SEM (cell line): ENCODE measurements around a stretch of chr9.

GRCh38 chr9:107509097-107509826 lies 19.7 kb upstream of the KLF4 start:
- PRO-cap, result no peak

GRCh38 chr9:107592963-107593436 lies 103.4 kb upstream of the KLF4 start:
- PRO-cap, result no peak

GRCh38 chr9:107620751-107621323 lies 131.3 kb upstream of the KLF4 start:
- PRO-cap, result no peak

- PRO-cap, result no peak
Measured at GRCh38 chr9:108052270-108053031, 562.9 kb upstream of the KLF4 start.

DNA sequence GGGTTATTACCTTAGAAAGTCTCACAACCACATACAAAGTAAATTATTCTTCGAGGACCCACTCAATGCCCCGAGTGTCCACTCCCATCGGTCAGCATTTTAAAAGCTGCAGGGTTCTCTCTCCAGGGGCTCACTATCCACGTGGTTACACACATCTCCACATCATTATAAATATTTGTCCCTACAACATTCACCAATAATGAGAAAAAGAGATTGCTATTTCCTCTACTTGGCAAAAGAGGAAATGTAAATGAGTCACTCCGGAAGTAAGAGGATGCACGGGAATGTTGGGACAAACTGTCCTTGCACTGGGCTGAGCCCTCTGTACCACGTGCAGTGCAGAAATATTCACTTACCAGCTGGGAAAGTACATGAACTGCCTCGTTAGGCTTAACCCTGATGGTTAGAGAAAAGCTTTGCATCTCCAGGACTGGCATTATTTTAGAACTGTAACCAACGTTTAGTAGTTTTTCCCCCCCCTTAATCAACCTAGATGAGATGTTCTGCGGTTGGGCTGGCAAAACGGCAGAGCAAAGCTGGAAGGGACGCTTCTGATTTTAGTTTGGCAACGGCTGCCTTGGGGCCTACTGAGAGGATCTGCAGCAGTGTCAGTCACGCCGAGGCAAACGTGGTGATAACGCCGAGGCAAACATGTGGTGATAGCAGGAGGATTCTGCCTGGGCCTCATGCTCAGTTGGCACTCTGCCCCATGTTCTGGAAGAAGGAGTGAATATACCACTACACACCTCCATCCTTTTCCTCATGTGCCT lies 661.2 kb upstream of the KLF4 start:
- PRO-cap, result no peak

DNA sequence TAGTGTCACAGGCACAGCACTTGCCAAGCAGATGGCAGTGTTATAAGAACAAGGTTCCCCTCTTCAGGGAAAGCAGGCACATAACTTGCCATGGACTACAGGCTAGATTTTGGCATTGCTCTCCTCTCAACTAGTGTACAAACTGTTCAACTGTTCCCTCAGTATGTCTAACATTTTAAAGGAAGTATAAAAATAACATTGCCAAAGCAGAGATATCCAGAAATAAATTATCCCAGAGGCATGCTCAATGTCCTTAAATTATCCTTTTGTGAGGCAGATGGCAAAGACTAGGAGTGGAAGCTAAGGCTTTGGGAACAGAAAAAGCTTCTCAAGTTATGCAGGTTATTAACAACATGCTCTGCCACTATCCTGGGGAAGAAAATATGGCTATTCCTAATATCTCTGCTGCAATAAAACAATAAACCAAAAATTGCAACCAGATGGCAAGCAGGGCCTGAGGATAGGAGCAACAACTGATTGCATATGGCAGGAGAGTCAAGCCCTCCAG lies 33.9 kb downstream of the ABITRAM start:
- PRO-cap, result no peak

DNA sequence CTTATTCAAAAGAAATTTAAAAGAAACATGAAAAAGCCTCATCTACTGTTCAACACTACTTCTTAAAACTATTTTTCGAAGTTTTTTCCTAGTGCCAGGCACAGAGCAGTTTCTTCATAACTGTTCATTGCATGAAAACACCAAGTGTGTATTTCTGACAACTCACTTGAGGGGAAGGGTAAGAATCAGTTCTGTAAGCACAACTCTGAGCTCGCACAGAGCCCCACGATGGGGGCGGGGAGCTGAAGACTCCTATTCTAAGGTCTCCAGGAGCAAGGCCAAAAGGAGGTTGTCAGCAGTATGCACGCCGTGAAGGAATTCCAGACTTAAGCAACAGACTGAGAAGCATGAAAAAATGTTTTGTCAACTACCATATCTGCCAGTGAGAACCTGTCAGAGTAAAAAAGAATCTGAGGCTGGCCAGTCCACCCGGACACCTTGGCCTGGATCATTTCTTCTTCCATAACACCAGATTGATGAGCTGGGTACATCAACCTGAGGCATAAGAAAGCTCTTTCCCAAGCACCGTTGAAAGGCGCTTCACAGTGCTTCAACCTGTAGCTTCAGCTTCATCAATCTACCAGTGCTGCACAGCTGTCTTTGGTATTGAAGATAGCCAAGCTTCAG lies 1.0 kb upstream of the CTNNAL1 start:
- PRO-cap, result no peak

GRCh38 chr9:109016257-109017103 lies 3.2 kb upstream of the CTNNAL1 start:
- PRO-cap, result no peak

- PRO-cap, result no peak
Measured at GRCh38 chr9:109078675-109079730, 40.7 kb downstream of the TMEM245 start.

DNA sequence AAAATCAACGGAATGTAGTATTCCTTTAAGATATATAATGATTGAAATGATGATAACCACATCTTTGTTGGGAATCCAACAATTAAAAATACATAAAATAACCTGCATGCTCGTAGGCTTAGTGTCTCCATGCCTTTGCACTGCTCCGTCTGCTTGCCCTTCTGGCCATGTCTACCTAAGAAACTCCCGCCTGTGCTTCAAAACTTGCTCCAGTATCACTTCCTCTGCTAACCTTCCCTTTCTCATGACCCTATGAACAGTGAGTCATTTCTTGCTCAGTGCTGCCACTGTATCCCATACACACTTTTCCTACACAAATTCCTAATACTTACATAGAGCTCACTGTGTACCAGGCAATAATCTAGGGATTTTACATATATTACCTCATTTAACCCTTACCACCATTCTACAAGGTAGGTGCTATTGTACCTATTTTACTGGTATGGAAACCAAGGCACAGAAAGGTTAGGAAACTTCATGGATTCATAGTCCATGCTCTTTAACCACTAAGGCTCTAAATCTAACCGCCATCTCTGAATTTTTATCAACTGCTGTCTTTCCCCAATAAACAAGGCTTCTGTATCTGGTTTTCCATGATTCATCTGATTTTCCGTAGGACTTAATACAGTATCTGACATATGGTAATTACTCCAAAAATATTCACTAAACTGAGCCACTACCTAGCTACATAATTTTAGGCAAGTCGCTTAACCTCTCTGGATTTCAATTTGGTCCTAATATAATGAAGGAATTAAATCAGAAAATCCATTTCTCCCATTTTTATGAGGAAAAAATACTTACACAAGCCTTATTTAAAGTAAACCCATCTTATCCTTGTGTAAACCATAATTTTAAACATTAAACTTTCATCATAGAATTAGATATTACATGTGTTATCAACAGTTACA lies 33.3 kb downstream of the TMEM245 start:
- PRO-cap, result no peak

DNA sequence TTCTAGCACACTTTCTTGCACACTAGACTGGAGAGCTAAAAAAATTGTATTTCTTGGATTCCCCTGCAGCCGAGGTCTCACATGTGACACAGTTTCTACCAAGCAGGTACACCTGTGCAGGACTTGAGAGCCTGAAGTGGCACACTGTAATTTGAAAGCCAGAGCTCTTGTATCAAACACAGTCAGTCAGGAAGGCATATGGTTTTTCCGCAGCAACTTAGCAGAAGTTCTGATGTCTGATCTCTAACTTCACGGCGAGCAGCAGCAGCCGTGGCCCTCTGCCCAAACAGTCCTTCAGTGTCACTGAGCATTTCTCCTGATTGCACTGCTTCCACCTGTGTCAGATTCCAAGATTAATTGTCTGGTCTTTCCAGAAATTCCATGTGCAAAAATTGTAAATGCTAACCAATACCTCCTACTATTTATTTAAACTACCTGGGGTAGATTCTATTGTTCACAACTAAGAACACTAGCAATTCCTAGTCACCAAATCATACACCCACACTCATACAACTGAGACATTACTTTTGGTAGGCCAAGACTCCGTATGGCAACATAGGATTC lies 25.4 kb downstream of the TMEM245 start:
- PRO-cap, result no peak

- PRO-cap, result no peak
Measured at GRCh38 chr9:109166095-109166559, 922 bp downstream of the FRRS1L start.

DNA sequence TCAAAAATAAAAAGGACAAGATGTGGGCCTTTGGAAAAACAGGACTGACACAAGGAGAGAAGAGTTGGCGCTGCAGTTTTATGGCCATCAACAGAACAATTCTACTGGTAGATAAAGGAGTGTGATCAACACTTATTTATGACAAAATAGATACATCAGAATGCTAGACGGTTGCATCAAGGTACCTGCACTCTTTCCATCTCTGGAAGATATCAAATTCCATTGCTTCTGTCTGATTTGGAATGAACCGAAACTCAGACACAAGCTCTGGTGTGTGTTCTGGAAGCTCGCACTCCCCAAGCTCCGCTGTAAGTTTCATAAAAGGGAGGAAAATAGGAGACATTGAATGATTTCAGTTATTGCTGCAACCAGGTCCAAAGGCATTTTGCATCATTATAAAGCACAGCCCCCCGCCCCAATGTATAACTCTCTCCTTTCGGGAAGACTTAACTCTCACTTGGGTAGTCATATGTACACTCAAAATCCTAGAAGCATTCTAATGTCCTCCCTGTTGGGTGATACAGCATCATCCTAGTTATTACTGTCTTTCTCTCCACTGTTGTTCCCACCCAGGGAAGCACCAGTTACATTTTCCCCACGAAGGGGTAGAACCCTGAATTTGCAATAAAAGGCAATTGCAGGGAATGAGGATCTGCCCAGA lies 62.7 kb downstream of the EPB41L4B start:
- PRO-cap, result no peak

- PRO-cap, result no peak
Measured at GRCh38 chr9:109262852-109263220, 58.0 kb downstream of the EPB41L4B start.

GRCh38 chr9:109274680-109275721 lies 45.9 kb downstream of the EPB41L4B start:
- PRO-cap, result no peak

- PRO-cap, result no peak
Measured at GRCh38 chr9:109346464-109346789, 25.6 kb upstream of the EPB41L4B start.

GRCh38 chr9:109358960-109359313 lies 38.1 kb upstream of the EPB41L4B start:
- PRO-cap, result no peak

GRCh38 chr9:109386695-109387234 lies 65.9 kb upstream of the EPB41L4B start:
- PRO-cap, result no peak

DNA sequence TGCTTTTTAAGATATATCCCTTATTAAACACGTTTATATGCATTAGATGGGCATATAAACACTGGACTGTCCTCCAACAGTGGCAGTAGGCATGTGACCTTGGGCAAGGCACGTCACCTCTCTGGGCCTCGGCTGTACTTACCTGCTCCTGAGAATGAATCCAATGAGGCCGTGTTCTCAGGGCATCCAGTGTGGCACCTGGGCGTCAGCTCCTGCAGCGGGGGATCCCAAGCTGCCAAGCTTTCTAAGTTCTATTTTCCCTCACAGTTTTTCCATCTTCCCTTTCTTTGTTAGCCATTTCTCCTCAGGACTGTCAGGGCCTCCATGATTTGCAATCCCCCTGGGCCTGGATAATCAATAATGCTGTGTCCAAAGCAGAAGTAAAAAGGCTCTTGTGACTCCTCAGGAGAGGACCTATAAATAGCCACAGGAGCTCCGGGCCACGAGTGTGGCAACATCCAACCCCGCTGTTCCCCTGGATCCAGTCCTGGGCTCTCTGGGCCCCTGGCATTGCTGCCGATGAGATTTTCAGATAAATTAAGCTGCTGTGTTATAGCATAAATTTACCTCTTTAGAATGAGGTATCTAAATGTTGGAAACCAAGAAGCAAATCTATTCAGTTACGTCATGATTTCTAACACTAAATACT lies 76.9 kb downstream of the PTPN3 start:
- PRO-cap, result no peak

GRCh38 chr9:109487376-109487651 lies 10.8 kb downstream of the PTPN3 start:
- PRO-cap, result no peak